Cardiac atrium fibroblast (primary cell): ENCODE measurements around a stretch of chr18.

DNA sequence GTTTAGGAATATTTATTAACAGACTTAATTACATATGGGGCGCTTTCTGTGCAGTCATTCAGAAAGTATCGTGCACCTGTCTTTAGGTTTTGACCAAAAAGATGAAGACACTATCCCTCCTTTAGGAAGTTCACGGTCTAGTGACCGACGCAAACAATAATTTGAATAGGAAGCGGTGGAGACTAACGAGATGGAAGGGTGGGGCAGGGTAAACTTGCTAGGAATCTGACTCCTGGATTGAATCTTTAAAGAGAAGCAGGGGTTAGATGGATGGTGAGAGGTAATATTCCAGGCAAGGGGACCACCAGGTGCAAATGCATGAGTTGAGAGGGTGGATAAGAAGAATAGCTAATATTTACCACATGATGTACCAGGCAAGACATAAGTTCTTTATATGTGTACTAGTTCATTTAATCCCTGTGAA is 681 bp upstream of the TXNL1 start:
- RAMPAGE, long total RNA, result no peak

- RAMPAGE, long total RNA, result no peak
Measured at GRCh38 chr18:56923819-56924374, 223.0 kb upstream of the BOD1L2 start.

DNA sequence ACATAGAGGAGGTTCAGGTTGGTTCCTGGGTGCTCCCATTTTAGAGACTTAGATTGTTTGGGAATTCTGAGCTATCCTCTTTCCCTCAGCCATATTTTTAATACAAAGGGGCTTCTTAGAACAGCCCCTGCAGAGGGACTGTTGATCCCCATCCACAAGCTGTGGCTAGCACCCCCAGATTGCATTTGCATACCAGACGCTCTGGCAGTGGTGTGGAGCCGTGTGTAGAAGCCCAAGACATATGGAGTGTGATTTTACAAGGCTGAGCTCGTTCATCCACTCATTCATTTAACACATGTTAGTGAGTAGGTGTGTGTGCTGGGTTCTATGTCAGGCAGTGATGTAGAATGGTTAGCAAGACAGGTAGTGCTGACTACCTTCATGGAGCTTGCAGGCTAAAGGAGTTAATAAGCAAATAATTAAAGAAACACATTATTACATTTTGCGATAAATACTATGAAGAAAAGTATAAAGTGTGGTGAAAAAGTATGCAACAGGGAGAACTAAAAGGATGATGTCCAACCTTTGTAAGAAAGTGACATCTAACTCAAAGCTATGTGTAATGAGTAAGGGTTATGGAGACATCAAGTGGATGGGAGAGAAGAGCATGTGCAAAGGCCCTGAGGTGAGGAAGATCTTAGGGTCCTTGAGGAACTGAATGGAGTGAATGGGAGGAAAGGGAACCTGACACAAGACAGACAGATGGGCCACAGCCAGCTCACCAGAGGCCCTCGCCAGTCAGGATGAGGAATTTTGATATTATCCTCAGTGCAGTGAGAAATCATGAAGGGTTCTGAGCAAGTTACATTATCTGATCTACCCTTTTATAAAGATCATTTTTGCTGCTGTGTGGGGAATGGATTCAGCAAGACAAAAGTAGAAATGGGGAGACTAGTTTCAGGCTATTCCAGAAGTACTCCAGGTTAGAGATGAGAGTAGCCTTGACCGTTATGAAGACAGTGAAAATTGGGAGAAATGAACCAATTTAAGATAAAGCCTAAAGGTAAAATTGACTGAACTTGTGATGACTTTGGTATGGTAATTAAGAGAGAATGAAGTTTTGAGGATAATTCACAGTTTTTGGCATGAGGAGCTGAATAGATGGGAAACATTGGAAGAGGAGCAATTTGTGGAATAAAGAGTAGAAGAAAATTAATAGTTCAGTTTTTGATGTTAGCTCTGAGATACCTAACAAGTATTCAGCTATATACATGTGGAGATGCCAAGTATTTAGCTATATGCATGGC is 166.3 kb upstream of the BOD1L2 start:
- RAMPAGE, long total RNA, result no peak

DNA sequence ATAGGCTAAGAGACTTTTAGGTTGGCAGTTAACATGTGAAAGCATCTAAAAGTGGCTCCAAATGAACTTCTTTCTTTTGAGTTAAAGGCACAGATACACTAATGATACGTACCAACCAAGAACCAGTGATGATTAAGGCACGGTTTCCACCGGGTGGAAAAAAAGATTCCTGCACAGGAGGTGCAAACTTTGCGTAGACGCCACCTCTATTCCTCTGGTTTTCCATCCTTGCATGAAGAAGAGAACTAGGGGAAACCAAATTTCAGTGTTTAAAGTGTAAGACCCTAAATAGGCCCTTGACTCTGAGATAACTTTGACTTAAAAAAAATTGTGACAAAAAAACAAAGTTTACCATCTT is 40.7 kb upstream of the NARS1 start:
- RAMPAGE, long total RNA, result no peak

- RAMPAGE, long total RNA, result no peak
Measured at GRCh38 chr18:57727985-57728387, 75.1 kb downstream of the ATP8B1 start.

DNA sequence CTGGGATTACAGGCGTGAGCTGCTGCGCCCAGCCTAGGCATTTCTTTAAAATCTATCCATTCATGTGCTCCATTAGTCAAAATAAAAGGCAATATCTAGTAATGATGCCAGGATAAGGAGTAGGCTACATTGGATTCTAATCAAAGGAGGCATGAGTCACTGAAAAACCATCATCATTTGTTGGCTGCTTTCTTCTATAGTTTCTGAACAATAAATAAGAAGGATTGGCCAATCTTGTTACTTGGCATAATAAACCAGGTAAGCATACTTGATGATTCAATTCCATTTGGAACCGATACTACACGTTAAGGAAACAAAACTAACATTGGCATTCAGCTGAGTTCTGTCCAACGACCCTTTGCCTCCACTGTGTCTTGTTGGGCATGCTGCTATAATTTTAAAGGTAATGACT is 27.2 kb downstream of the ATP8B1 start:
- RAMPAGE, long total RNA, result no peak

- RAMPAGE, long total RNA, result no peak
Measured at GRCh38 chr18:58013586-58014322, 30.3 kb upstream of the NEDD4L start.

- RAMPAGE, long total RNA, result no peak
Measured at GRCh38 chr18:58078526-58079642, 34.9 kb downstream of the NEDD4L start.

- RAMPAGE, long total RNA, result no peak
Measured at GRCh38 chr18:58101080-58101752, 57.2 kb downstream of the NEDD4L start.

- RAMPAGE, long total RNA, result no peak
Measured at GRCh38 chr18:58202178-58202780, 158.3 kb downstream of the NEDD4L start.

- RAMPAGE, long total RNA, result no peak
Measured at GRCh38 chr18:58257218-58258049, 213.4 kb downstream of the NEDD4L start.

- RAMPAGE, long total RNA, result no peak
Measured at GRCh38 chr18:58361039-58361710, 267.7 kb downstream of the ALPK2 start.

DNA sequence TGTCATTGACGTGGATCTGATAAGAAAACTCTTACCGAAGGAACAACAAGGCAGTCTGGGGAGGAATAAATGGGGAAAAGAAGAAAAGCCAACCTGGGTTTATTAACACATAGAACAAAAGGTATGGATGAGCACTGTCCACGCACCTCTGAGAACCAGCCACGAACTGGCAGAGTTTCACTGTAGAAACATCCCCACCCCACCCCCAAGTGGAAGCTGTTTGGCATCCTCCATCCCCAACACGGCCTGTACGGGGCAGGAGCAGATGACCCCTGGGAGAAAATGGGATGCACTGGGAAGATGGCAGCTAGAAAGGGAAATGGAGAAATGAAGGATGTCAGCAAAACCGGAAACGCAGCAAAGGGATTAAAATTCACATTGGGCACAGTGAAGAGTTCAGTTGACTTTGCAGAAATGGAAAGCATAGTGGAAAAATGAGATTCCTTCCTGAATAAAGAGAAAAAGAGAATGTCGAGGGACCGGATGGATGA is 247.2 kb downstream of the ALPK2 start:
- RAMPAGE, long total RNA, result no peak

GRCh38 chr18:58416624-58417601 is 212.0 kb downstream of the ALPK2 start:
- RAMPAGE, long total RNA, result no peak

GRCh38 chr18:58536428-58537005 is 92.4 kb downstream of the ALPK2 start:
- RAMPAGE, long total RNA, result no peak

- RAMPAGE, long total RNA, result no peak
Measured at GRCh38 chr18:58712068-58712717, 40.9 kb downstream of the MALT1 start.

DNA sequence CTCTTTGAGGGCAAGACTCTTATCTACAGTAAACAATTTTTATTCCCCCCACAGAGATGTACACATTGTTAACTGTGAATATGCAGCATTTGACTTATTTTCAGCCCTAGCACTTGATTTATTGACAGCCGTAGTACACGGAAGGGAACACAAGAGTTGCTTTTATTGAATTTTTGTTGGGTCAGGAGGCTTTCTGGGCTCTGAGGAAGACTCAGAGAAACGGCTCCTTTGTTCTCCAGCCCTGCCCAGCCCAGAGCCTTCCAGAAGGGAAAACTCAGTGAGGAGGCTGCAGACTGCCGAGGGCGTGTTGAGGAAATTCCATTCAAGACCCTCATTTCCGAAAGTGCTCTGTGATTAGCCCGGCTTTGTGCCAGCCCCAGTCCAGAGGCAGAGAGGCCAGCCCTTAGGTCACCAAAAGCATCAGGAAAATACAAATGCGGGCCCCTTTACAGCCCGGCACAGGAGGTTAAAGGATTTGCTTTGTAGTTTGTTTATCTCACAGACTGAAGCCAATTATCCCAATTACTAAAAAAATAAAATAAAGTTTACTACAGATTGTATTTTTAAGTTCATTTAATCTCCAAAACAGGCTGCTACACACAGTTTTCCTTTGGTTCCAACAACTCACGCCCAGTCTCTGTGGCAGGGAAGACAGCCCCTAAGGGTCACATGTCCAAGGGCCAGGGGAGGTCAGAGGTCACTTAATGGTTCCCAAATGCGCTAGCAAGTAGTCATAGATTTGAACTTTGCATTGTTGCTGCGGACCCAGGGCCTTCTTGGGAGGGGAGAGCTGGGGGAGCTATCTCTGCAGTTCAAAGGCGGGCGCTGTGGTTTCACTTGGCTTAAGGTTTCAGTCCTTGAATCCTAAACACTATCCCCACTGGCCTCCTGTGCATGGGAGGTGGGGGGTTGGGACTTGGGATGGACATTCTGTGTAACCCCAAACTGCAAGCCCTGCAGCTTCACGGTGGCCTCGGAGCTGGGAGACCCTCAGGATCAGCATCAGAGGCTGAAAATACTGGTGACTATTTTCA is 75.0 kb upstream of the ZNF532 start:
- RAMPAGE, long total RNA, result no peak

GRCh38 chr18:58862067-58862769 is 2.5 kb upstream of the ZNF532 start:
- RAMPAGE, long total RNA, result no peak

- RAMPAGE, long total RNA, result no peak
Measured at GRCh38 chr18:58867182-58867613, 2.5 kb downstream of the ZNF532 start.

DNA sequence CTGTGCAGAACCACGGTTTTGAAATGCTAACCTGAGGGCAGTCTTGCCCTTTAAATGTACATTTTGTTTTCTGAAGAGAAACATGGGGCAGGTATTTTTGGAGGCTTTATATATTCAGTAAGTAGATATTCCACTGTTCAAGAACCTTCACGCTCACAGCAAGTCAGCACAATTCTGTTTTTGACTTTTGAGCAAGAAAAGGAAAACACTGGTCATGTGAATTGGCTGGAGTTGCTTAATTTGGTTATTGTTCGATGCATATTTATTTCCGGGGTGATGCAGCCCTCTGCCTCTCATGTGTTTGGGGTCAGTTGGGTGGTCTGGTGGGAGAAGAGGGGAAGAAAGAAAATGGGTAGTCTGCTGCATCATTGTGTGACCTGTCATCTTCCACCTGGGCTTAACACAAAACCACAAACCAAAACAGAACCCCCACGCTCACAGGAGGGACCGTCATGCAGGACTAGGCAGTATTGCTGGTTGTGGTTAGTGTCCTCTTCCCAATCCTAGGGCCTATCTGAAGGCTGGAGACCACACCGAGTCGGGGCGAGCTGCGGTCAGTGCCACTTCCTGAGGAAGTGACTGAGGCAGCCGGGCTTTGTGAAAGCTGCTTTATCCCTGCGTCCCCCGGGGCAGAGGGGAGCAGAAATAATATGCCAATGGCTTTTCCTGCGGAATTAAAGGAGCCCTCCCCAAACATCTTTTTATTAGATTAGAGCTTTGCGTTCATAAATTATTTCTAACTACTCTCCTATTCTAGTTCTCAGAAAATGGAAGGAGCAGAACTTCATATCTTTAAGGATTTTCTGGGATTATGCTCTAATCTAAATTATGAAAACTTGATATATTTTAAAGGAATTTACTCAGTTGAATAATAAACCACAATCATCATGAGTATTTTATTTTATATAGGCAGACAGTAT is 22.8 kb downstream of the ZNF532 start:
- RAMPAGE, long total RNA, result no peak